ENCODE data around the genes COLEC12, LPIN2 and MYL12A.

GRCh38 chr18:346268-347251 is 78.7 kb upstream of the THOC1 start:
- PRO-cap, 4 experiments: no peak in any of the 4 experiments
- RAMPAGE, long total RNA, 2 experiments: start-site peak on the minus strand in 1 of 2 experiments, at chr18:346320-346361 at its widest, 16 reads per replicate
- RRBS: no CpG with 5 or more reads among the region's 21 CpGs

GRCh38 chr18:456112-457106 is 44.1 kb downstream of the COLEC12 start:
- PRO-cap, 4 experiments: peak in 4 of 4 experiments; most common plus-strand start chr18:456436 (in 3); most common minus-strand start chr18:456315 (in 1)
- RAMPAGE, long total RNA, 2 experiments: no peak in any of the 2 experiments
- RRBS: no CpG with 5 or more reads among the region's 23 CpGs

DNA sequence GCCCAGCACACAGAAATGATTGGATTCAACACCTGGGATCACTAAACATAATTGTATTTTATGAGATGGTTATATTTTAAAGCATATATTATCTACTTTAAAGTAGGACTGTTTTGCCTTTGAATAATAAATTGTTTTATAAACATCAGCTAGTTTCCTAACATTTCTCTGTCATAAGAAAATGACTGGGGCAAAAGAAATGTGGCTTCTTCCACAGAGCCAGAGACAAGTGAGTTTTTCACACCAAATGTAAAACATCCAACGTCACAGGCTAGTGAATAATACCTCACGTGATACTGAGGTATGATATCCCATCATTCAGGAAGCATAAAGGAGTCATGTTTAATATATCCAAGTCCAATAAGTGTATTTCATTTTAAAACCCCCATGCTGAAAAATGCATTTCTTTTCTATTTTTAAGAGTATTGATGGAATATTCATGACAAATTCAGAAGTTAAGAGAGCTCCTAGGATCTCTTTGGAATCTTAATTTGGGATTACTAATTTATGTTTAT is 5.9 kb downstream of the COLEC12 start:
- PRO-cap, 4 experiments: peak in 3 of 4 experiments; most common minus-strand start position 231 of the sequence (in 3)
- RAMPAGE, long total RNA, 2 experiments: no peak in any of the 2 experiments
- RRBS: no CpG with 5 or more reads among the region's 2 CpGs

DNA sequence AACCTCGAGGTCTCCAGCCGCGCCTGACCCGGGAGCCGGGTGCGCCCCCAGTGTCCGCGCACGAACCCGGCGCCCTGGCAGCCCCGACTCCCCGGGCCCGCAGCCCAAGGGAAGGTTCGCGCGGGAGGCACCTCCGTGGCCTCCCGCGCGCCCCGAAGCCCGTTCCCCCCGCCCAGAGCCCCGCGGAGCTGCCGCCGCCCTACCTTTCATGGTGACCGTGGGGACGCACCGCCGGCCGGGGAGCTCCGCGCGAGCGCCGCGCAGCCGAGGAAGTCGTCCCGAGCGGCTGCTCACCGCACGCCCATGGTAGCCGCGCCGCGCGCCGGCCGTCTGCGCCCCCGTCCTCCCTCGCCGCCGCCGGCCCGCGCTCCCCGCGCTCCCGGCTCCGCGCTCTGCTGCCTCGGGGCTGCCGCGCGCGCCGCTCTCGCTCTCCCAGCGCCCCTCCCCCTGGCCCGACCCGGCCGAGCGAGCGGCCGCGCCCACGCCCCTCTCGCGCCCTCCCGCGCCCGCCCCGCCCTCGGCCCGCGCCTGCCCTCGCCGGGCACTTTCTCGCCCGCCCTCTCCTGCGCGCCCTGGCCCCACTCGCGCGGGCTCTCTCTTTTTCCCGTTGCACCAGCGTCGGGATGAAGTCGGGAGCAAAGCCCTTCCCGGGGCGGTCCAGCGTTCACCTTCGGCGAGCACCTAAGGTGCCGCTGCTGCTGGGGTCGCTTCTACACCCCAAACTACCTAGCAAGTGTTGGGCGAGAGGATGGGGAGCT is at the start of gene COLEC12:
TSS of gene COLEC12 (minus strand) at position 397 of the 758 bp plus-strand sequence.
- PRO-cap, 4 experiments: peak in 4 of 4 experiments; most common plus-strand start position 610 of the sequence (in 1); most common minus-strand start position 397 of the sequence (in 4)
- RAMPAGE, long total RNA, 2 experiments: no peak in any of the 2 experiments
- RRBS: 2% methylated on average over 57 of the region's 111 CpGs

DNA sequence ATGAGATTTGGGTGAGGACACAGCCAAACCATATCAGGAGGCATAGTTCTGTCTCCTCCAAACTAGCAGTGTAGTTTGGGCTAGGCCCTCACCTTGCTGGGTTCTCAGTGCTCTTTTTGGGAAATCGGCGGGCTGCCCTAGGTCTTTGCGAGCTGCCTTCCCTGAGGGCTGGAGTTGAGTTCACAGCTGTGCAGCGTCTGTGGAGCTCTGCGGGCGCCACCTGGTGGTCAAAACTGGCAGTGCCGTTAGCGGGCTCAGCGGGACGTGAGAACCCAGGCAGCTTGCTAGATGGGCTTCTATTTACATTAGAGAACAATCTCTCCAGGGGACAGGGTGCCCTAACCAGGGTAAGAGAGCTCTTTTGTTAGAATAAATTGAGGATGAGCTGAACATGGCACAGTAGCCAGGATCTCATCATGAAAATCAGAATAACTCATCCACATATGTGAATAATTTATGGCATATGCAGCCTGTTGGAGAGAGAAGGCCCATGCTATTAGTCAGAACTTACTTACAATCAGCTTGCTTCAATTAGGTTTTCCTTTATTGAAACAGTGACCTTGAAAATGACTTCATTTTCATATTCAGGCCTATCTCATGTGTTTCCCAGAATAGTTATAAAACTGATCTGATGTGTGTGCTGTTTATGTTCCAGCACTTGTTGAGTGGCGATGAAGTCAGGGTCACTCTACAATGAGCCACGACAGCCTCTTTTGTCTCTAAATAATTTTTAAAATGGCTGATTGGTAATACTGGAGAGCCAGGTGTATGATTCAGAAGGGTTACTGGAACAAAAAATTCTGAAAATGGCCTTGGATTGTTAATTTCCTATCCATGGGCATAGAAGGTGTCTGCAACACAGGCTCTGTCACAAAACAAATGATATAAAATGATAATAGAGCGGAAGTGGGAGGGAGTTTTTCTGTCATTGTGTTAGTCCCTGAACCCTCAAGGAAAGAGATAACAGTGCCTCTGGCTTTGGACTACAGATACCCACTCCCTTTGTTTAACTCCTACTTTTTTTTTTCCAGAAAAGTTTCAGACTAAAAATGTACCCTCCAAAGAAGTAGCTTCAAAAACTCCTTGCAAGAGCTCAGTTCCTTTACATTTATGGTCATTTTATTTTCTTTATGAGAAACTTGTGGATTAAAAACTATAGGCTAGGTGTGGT is 27.6 kb upstream of the YES1 start:
- PRO-cap, 4 experiments: no peak in any of the 4 experiments
- RAMPAGE, long total RNA, 2 experiments: no peak in any of the 2 experiments
- RRBS: no CpG with 5 or more reads among the region's 13 CpGs

GRCh38 chr18:2718868-2719347 is 63.4 kb downstream of the SMCHD1 start:
- PRO-cap, 4 experiments: no peak in any of the 4 experiments
- RAMPAGE, long total RNA, 2 experiments: no peak in any of the 2 experiments
- RRBS: no CpG with 5 or more reads among the region's 3 CpGs

DNA sequence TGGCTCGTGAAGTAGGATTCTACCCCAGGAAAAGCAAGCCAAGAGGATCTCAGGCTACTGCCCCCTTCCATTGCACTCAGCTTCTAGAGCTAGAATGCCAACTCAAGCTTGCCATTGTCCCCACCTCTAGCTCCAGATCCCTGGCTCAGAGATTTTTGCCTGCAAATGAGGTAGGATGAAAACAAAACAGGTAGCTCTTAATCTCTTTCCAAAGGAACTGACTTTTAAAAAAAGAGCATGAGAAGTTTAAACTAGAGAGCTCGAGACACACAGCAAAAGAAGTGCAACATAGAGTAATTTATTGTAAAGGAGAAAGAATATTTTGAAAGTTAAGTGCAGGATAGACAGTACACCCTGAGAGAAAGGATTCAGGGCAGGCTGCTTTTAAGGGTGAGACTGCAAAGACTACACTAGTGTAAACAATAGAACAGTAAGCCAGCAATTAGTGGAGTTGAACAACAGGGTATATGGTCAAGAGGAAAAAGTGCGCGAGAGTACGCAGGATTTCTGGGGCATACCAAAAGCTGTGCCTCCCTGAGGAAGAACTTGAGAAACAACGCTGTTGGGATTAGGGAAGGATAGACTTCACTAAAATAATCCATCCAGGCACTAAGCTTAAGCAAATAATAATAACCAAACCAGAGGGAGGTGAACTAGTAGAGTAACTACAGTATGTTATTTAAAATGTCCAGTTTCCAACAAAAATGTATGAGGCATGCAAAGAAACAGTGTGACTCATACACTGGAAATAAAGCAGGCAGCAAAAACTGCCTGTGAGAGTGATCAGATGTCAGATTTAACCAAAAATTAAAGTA is 40.8 kb upstream of the EMILIN2 start:
- PRO-cap, 4 experiments: no peak in any of the 4 experiments
- RAMPAGE, long total RNA, 2 experiments: no peak in any of the 2 experiments
- RRBS: no CpG with 5 or more reads among the region's 6 CpGs

- PRO-cap, 4 experiments: peak in 4 of 4 experiments; most common plus-strand start chr18:2875787 (in 4); most common minus-strand start chr18:2875358 (in 3)
- RAMPAGE, long total RNA, 2 experiments: no peak in any of the 2 experiments
- RRBS: no CpG with 5 or more reads among the region's 21 CpGs
Measured at GRCh38 chr18:2874766-2875944, 28.3 kb downstream of the EMILIN2 start.

DNA sequence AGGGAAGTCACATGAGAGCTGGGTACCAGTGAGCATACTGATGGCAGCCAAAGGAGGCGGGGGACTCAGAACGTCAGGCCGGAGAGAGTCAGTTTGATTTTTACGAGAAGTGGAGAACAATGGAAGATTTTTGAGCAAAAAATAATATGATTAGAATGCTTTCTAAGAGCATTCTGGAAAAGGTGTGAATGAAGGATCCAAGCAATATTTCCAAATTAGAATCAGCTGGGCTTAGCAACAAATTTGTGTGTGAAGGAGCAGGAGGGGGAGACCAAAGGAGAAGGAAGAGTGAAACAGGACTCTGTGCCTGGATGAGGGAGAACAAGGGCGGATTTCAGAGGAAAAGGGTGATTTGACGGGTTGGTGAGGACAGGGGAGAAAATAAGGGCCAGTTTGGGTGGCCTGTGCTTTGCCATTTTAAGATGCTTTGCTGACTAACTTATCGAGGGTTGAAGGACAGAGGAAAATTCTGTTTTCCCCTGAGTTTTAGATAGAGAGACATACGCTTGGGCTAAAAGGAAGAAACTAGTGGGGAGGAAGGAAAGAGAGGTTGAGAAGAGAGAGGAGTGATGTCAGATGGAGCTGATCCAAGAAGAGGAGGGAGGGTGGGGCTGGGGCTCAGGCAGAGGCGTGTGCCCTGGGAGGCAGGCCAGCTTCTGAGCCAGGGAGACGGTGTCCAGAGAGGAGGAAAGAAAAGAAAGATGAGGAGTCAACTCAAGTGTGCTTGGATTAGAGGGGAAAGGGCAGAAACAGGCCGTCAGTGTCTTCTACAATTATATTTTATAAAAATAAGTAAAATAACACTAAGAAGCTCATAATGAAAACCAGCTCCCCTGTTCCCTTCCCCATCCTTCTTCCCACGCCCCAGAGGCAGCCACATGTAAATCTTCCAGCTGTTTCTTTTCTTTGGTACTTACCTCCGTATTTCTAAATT is 56.0 kb downstream of the EMILIN2 start:
- PRO-cap, 4 experiments: peak in 4 of 4 experiments; most common plus-strand start position 693 of the sequence (in 2); most common minus-strand start position 527 of the sequence (in 4)
- RAMPAGE, long total RNA, 2 experiments: no peak in any of the 2 experiments
- RRBS: no CpG with 5 or more reads among the region's 13 CpGs

DNA sequence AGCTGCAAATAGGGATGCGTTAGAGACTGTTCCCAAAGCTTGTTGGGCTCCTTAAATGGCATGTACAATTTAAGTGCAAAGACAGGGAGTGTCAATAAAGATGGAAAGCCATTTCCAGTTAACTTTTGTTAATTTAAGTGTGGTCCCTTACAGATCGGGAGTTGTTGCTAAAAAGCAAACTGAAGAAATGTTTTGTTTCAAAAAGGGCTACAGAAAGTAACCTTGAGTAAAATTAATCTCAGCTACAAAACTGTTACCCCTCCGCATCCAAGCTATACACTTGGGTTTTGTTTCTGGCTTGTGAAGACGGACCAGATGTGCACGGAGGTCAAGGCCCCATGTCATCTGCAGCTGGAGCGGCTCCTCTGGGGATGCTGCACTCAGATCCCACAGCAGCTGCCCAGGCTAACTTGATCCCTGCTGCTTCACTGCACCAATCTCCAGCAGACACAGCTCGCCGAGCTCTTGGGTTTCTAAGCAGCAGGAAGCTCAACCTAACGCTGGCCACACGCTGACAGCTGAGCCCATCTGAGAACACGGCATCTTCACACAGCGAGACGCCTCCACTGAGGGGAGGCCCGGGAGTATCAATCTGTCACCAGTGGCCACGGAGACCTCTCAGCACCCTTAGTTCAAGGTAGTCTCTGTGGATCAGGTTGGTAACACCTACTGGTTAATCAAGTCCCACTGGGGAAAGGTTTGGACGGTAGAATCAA is 67.3 kb downstream of the EMILIN2 start:
- PRO-cap, 4 experiments: no peak in any of the 4 experiments
- RAMPAGE, long total RNA, 2 experiments: start-site peak on the plus strand in 1 of 2 experiments, centred at position 327 of the sequence, 6 reads per replicate
- RRBS: no CpG with 5 or more reads among the region's 16 CpGs

GRCh38 chr18:2916125-2916889 is 69.5 kb downstream of the EMILIN2 start:
- PRO-cap, 4 experiments: no peak in any of the 4 experiments
- RAMPAGE, long total RNA, 2 experiments: no peak in any of the 2 experiments
- RRBS: no CpG with 5 or more reads among the region's 8 CpGs

DNA sequence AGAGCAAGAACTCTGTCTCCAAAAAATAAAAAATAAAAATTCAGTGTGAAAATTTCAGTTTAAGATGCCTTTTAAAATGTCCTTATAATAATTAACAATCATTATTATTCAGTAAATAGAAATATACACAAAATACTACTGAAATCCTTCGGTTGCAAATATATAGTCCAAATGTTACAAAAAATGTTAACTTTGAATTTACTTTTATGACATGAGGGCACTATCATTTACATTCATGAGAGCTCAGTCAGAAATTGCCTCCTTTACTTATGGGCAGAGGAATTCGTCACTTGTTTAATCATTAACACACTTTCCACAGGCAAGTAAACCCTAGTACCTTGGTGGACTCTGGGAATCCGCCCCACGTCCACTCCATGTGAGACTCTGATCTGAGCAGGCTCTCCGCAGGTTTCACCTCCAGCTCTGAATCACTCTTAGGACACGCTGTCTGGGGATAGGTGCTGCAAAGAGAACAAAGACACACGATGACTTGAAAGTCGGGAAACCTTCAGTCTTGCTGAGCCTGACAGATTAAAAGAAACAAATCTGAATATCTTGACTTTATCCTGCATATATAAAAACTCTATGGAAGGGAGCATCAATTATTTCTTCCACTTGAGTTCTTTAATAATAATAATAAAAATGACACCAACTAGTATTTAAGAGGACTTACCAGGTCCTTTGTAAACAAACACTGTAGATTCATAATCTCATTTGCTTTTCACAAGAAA is 73.6 kb downstream of the LPIN2 start:
- PRO-cap, 4 experiments: no peak in any of the 4 experiments
- RAMPAGE, long total RNA, 2 experiments: no peak in any of the 2 experiments
- RRBS: no CpG with 5 or more reads among the region's 8 CpGs

GRCh38 chr18:2968075-2969210 is 44.5 kb downstream of the LPIN2 start:
- PRO-cap, 4 experiments: no peak in any of the 4 experiments
- RAMPAGE, long total RNA, 2 experiments: no peak in any of the 2 experiments
- RRBS: no CpG with 5 or more reads among the region's 8 CpGs

DNA sequence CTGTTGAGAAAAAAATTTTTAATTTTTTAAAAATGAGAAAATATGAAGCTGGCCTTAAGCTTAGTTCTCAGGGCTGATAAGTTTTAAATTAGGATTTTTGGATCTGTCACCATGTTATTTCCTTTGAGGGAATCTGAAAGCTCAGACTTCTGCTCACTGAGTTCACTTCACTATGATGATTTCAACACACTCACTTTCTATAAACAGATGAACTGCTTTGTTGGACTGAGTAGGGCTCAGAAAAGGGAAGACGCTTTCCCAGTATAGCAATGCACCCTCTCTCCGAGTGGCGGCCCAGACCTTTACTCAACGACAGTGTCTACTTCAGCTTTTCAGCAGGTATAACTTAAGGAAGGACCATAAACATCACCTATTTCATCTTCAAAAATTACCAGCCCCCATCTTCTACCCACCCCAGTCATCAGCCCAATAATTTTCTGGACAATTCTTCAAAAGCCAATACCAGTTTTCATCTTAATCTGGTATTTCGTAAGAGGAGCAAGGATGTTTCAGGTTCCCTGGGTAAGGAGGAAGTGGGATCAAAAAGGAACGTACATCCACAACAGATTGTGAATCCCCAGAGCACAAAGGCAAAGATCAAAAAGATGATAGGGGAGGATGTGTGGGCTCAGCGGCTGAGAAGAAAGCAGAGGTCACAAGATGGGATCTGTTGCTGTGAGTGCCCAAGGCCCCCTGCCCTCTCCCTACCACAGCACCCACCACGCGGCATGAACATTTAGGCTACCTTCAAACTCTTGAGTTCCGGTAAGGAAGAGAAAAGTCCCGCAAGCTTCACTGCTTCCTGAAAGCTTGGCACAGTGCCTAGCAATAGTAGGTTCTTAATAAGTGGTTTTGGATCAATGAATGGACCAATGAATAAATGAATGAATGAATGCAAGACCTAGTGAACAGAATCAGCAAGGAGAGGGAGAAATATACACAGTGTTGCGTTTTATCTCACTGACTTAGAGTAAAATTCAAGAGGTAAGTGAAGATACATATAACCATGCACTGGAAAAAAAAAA is 41.9 kb downstream of the LPIN2 start:
- PRO-cap, 4 experiments: peak in 3 of 4 experiments; most common plus-strand start position 228 of the sequence (in 2); most common minus-strand start position 174 of the sequence (in 1)
- RAMPAGE, long total RNA, 2 experiments: no peak in any of the 2 experiments
- RRBS: no CpG with 5 or more reads among the region's 12 CpGs

- PRO-cap, 4 experiments: peak in 4 of 4 experiments; most common plus-strand start chr18:3013636 (in 2); most common minus-strand start chr18:3013257 (in 2)
- RAMPAGE, long total RNA, 2 experiments: start-site peak on the minus strand in 1 of 2 experiments, at chr18:3013120-3013126 at its widest, 32 reads per replicate
- RRBS: 3% methylated on average over 56 of the region's 83 CpGs
Measured at GRCh38 chr18:3012972-3013786, at the start of gene LPIN2. LPIN2 (minus strand) TSS chr18:3013144.

- PRO-cap, 4 experiments: no peak in any of the 4 experiments
- RAMPAGE, long total RNA, 2 experiments: no peak in any of the 2 experiments
- RRBS: 60% methylated on average over 7 of the region's 12 CpGs
Measured at GRCh38 chr18:3061569-3062473, 48.9 kb upstream of the LPIN2 start.

GRCh38 chr18:3217742-3218350 is 1.9 kb downstream of the MYOM1 start:
- PRO-cap, 4 experiments: peak in 2 of 4 experiments; most common minus-strand start chr18:3218066 (in 2)
- RAMPAGE, long total RNA, 2 experiments: no peak in any of the 2 experiments
- RRBS: no CpG with 5 or more reads among the region's 3 CpGs

DNA sequence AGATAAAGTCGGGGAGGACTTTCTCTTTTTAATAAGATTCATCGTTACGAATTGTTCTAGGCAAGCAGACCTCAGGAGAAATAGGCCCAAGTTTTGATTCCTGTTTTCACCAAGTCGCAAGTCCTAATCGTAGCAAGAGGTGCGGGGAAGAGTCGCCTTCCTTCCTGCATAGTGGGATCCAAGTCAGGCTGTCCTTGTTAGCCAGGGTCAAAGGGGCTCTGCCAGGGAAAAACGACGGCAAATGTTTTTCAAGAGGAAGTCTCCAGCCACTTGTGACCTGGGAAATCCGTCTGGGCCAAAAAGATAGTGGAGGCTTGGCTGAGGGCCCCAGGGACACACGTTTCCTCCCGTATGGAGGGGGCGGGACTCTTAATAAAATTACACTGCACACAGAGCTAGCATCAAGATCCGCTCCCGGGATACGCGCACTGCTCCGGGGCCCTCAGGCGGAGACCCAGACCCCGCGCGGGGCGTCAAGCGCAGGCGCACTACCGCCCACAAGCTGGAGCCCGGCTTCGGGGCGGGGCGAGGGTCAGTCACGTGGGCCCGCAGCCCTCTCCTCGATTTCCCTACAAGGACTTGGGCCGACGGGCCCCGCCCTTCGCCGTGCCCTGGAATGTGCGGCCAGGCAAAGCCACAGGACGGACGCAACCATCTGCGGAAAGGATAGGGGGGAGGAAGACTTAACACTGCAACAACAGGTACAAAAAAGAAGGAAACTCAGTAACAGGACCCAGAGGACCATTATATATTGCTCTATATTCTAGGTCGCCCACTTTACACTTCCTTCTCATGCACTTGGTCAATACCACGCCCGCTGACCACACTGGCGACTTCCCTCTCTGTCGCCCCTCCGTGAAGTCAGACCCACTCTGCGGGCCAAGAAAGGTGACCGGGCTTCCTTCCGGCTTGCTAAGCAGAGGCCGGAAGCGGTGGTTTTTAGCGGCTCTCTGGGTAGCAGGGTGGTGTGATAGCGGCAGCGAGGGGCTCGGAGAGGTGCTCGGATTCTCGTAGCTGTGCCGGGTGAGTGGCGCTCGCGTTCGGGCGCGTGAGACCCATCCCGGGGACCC is at the start of gene MYL12A:
TSS of gene MYL12A (plus strand) at position 915 of the 1,070 bp plus-strand sequence.
- PRO-cap, 4 experiments: peak in 4 of 4 experiments; most common plus-strand start position 915 of the sequence (in 2); most common minus-strand start position 430 of the sequence (in 2)
- RAMPAGE, long total RNA, 2 experiments: start-site peak on the plus strand in 2 of 2 experiments, centred at positions 933 to 940 of the sequence, 1,789 to 14,697 reads per replicate; start-site peak on the minus strand in 1 of 2 experiments, centred at position 477 of the sequence, 15 reads per replicate
- RRBS: 3% methylated on average over 23 of the region's 67 CpGs

GRCh38 chr18:3262901-3263173 is 904 bp downstream of the MYL12B start:
- PRO-cap, 4 experiments: peak in 1 of 4 experiments; most common plus-strand start chr18:3263007 (in 1); most common minus-strand start chr18:3263012 (in 1)
- RAMPAGE, long total RNA, 2 experiments: no peak in any of the 2 experiments
- RRBS: 2% methylated on average over 4 of the region's 8 CpGs

DNA sequence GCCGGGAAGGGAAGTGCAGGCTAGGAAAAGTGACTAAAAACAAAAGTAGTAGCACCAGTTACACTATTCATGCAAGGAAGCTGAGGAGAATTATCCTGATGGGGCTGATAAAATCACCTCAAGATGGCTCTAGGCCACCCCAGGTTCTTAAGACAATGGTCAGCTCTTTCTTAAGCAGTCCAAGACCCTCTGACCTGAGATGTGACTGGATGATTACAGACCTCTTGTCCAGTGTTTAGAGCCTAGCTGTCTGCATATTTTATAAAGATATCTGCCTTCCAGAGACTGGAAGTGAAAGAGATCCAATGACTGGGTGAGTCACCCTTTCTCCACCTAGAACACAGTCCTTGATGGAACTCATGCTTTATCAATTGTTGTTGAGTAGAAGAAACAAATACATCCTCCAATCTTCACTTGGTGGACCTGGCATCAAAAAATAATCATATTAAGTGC is 3.4 kb upstream of the TGIF1 start:
- PRO-cap, 4 experiments: peak in 1 of 4 experiments; most common plus-strand start position 336 of the sequence (in 1)
- RAMPAGE, long total RNA, 2 experiments: no peak in any of the 2 experiments
- RRBS: no CpG with 5 or more reads among the region's 1 CpG